Heart (tissue), 3 donors: ENCODE measurements around a stretch of chr6.

DNA sequence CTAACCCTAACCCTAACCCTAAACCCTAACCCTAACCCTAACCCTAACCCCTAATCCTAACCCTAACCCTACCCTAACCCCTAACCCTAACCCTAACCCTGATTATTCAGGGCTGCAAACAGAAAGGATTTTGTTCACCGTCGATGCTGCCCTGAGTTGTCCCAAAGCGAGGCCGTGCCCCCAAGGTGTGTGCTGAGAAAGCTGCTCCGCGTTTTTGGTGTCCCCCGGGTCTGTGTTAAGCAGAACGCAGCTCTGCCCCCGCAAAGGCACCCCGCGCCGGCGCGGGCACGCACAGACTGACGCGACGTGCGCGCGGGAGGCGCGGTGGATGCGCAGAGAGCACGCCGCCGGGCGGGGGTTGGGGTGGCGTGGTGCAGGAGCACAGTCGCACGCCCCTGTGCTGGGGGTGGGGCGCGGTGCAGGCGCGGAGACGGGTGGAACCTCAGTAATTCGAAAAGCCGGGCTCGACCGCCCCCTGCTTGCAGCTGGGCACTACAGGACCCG is 144.3 kb upstream of the DUSP22 start:
- RAMPAGE, long total RNA, 2 experiments: no peak in any of the 2 experiments

- RAMPAGE, long total RNA, 2 experiments: no peak in any of the 2 experiments
Observed at GRCh38 chr6:320624-320974, 28.3 kb downstream of the DUSP22 start.

DNA sequence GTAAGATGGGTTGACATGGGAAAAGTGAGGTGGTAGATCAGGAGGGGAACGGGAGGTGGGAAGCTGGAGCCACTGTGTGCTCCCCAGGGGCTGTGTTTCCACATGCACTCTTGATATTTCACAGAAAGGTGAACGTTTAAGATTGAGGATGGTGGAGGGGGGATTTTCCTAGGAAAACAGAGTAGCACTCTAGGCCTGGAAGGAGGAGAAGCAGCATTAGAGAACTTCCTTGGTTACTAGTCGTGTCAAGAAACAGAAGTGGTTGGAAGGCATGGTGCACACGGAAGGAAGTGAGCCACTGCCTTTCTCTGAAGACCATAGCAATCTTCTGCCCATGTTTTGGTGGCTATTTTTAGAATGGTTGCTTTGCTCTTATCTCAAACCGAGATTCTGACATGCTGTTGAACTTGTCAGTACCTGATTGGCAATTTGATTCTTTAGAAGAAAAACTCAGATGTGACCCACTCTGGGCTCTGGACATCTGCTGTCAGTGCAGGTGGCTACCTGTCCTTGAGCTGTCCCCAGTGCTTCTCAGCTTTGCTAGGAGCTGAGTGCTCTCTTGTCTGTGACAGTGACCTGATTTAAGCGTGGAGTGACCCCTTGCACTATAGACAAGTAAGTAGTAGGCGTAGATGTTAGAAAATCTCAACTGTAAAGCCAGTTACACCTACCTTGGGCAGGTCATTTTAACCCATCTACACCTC is 44.4 kb downstream of the DUSP22 start:
- RAMPAGE, long total RNA, 2 experiments: no peak in any of the 2 experiments

GRCh38 chr6:362361-363122 is 29.0 kb upstream of the IRF4 start:
- RAMPAGE, long total RNA, 2 experiments: no peak in any of the 2 experiments

- RAMPAGE, long total RNA, 2 experiments: no peak in any of the 2 experiments
Observed at GRCh38 chr6:387218-387937, 4.2 kb upstream of the IRF4 start.

DNA sequence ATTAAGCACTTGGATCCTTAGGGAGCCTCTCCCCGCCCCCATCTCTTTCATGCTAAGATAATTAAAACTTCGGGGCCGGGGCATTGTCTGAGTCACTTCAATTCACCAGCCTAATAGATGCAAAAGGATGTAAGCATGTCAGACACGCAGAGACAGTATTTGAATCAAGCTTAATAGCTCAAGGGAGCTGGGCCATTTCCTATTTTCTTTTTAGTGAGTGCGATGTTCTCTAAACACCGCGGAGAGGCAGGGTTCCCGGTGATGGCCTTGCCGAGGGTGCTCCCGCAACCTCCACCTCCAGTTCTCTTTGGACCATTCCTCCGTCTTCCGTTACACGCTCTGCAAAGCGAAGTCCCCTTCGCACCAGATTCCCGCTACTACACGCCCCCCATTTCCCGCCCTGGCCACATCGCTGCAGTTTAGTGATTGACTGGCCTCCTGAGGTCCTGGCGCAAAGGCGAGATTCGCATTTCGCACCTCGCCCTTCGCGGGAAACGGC is 534 bp upstream of the IRF4 start:
- RAMPAGE, long total RNA, 2 experiments: no peak in any of the 2 experiments

GRCh38 chr6:453080-453945 is 61.8 kb downstream of the IRF4 start:
- RAMPAGE, long total RNA, 2 experiments: no peak in any of the 2 experiments

- RAMPAGE, long total RNA, 2 experiments: no peak in any of the 2 experiments
Observed at GRCh38 chr6:617278-618057, 39.4 kb downstream of the HUS1B start.

GRCh38 chr6:836113-836693 is 143.3 kb upstream of the EXOC2 start:
- RAMPAGE, long total RNA, 2 experiments: no peak in any of the 2 experiments

DNA sequence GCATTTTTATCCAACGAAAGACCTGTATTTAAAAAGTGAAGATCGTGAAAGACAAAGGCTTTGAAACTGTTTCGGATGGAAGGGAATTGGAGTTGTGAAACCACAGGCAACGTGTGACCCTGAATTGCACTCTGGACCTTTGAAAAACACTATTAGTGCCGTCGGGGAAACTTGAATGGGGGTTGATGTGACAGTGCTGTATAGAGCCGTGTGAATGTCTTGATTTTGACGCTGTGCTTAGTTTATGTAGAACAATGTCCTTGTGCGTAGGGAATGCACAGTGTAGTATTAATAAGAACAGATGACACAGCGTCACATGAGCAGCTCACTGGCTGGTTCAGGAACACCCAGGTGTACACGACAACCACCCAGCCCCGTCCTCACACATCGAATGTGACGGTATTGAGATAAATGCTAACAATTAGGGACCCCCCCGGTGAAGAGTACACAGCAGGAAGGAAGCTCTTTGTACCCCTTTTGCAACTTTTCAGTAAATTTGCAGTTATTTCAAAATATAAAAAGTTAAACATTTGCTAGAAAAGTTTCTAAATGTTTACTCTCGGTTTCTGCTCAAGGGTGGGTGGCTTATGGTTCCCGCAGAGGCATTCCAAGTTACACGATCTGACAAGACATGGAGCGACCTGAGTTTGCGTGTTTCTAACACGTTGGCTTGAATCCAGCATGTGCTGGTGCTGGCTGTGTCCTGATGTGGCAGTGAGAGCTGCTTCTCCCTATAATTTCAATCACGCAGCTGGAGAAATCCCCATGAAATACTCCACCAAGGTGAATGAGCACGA is 207.9 kb upstream of the EXOC2 start:
- RAMPAGE, long total RNA, 2 experiments: no peak in any of the 2 experiments

DNA sequence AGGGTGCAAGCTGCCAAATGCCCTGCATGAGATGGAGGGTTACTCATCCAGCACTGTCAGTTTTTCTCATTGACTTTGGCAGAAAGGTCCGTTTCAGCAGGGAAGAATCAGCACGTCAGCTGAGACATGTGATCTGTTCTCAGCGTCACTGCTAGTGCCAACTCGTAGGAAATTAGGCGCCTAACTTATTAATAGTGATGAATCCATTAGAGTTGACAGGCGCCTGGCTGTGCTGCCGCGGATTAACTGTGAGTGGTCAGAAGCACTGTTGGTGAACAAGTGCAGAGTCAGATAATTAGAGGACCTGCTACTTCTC is 175.5 kb upstream of the FOXQ1 start:
- RAMPAGE, long total RNA, 2 experiments: no peak in any of the 2 experiments

DNA sequence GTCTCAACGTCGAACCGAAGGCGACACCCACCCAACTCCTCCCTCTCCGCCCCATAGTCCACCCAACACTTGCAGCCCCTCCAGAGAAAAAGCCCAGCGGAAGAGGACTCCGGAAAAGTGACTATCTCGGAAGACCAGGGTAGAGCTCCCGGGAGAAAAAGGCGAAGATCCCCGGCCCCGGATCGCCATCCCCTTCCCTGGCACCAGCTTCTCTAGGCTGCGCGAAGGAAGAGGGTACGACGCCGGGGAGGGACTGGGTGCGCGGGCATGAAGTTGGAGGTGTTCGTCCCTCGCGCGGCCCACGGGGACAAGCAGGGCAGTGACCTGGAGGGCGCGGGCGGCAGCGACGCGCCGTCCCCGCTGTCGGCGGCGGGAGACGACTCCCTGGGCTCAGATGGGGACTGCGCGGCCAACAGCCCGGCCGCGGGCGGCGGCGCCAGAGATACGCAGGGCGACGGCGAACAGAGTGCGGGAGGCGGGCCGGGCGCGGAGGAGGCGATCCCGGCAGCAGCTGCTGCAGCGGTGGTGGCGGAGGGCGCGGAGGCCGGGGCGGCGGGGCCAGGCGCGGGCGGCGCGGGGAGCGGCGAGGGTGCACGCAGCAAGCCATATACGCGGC is 648 bp downstream of the FOXQ1 start:
- RAMPAGE, long total RNA, 2 experiments: no peak in any of the 2 experiments

GRCh38 chr6:1389888-1390360 is 548 bp downstream of the FOXF2 start:
- RAMPAGE, long total RNA, 2 experiments: no peak in any of the 2 experiments

GRCh38 chr6:1394019-1394292 is 4.6 kb downstream of the FOXF2 start:
- RAMPAGE, long total RNA, 2 experiments: no peak in any of the 2 experiments

DNA sequence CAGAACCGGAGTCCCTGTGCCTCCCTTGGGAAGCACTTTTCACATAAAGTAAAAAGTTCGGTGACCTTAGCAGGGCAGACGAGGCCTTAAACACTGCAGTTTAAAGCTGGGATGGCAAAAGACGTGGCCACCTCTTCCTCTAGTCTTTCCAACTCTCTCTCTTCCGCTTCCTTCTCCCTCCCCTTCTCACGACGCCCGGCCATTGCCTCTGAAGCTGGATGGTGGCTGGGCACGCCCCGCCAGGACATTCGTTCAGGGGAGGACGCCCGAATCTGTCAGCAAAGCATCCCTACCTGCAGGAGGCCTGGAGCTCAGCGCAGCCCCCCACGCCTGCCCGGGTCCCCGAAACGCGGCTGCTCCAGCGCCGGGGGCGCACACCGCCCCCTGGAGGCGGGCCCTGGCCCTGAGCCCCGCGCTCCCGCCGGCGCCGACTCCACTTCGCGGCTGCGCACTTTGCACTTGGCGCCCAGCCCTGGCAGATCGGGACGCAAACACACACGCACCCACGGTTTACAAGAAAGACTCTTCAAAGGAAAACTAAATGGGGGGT is 54.8 kb upstream of the FOXC1 start:
- RAMPAGE, long total RNA, 2 experiments: start-site peak on the minus strand in 1 of 2 experiments, centred at position 346 of the sequence, 21 reads per replicate

DNA sequence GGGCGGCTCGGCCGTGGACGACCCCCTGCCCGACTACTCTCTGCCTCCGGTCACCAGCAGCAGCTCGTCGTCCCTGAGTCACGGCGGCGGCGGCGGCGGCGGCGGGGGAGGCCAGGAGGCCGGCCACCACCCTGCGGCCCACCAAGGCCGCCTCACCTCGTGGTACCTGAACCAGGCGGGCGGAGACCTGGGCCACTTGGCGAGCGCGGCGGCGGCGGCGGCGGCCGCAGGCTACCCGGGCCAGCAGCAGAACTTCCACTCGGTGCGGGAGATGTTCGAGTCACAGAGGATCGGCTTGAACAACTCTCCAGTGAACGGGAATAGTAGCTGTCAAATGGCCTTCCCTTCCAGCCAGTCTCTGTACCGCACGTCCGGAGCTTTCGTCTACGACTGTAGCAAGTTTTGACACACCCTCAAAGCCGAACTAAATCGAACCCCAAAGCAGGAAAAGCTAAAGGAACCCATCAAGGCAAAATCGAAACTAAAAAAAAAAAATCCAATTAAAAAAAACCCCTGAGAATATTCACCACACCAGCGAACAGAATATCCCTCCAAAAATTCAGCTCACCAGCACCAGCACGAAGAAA is 2.1 kb downstream of the FOXC1 start:
- RAMPAGE, long total RNA, 2 experiments: no peak in any of the 2 experiments

- RAMPAGE, long total RNA, 2 experiments: no peak in any of the 2 experiments
Observed at GRCh38 chr6:1617333-1618108, 7.8 kb downstream of the FOXC1 start.

GRCh38 chr6:1625315-1625768 is 15.6 kb downstream of the FOXC1 start:
- RAMPAGE, long total RNA, 2 experiments: no peak in any of the 2 experiments

DNA sequence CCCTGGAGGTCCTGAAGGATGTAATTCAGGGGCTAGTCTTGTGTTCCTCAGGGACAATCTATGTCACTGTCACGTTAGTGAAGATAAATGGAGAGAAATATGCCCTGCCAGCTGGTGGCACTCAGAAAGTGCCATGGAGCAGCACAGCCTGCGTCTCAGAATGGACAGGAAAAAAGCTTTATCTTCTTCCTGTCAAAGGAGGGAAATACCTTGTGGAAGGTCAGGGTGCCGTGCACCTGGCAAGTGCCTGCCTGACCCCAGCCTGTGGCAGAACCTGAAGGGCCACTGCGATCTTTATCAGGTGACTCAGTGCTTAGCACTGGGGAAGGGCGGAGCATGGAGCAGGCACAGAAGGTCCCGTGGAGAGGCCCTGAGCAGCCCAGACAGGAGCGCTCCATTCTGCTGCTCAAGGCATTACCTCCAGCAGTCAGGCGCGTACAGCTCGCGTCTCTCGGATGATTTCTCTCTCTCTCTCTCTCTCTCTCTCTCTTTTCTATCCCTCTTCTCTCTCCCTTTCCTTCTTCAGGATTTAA is 31.6 kb downstream of the FOXC1 start:
- RAMPAGE, long total RNA, 2 experiments: no peak in any of the 2 experiments

GRCh38 chr6:1762237-1762790 is 152.6 kb downstream of the FOXC1 start:
- RAMPAGE, long total RNA, 2 experiments: no peak in any of the 2 experiments